Pulmonary lymph node (tissue), 1 donor: Measurements from ENCODE around the gene GIMAP6.

- PRO-cap = no peak
These were observed 91.3 kb downstream of the ZNF777 start for GRCh38 chr7:149369568-149370052.

GRCh38 chr7:149375600-149376128 lies 85.2 kb downstream of the ZNF777 start:
- PRO-cap = no peak

- PRO-cap = no peak
These were observed 48.8 kb upstream of the ZNF746 start for GRCh38 chr7:149546369-149546809.

DNA sequence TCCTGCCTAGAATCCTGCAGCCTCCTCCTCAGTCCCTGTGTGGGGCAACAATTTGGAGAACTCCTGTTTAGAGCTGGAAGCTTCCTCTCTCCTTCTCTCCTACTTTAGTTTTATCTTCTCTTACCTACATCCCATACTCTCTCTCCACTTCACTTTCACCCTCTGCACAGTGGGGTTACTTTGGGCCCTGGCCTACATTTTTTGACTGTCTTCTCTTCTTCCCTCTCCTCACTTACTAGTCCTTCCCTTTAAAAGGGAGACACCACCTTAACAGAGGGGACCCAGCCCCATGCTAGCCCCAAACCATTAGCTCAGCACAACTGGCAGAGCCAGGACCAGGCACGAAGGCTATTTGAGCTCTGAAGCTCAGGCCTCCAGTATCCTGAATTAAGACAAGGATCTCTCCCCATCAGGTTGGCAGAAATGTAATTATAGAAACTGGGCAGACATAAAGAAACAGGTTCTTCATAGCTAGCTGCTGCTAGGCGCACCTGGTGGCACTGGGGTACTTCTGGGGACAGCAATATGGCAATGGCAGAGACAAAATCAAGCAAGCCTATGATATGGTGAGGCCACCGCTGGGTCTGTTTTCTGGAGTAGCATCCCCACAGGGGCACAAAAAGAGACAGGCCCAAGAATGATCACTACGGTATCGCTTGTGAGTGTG lies 100.4 kb upstream of the KRBA1 start:
- PRO-cap = no peak

- PRO-cap = no peak
These were observed 93.6 kb upstream of the KRBA1 start for GRCh38 chr7:149620902-149621713.

GRCh38 chr7:149686263-149686819 lies 28.4 kb upstream of the KRBA1 start:
- PRO-cap = no peak

- PRO-cap = unidirectional peak, minus-strand start at chr7:149870086
These were observed 3.7 kb upstream of the ATP6V0E2 start for GRCh38 chr7:149869895-149870613.

- PRO-cap = no peak
These were observed 10.2 kb downstream of the ATP6V0E2 start for GRCh38 chr7:149883769-149884478.

- PRO-cap = no peak
These were observed 103.3 kb upstream of the LRRC61 start for GRCh38 chr7:150219784-150220414.

GRCh38 chr7:150321961-150322811 lies 969 bp upstream of the LRRC61 start:
- PRO-cap = no peak

DNA sequence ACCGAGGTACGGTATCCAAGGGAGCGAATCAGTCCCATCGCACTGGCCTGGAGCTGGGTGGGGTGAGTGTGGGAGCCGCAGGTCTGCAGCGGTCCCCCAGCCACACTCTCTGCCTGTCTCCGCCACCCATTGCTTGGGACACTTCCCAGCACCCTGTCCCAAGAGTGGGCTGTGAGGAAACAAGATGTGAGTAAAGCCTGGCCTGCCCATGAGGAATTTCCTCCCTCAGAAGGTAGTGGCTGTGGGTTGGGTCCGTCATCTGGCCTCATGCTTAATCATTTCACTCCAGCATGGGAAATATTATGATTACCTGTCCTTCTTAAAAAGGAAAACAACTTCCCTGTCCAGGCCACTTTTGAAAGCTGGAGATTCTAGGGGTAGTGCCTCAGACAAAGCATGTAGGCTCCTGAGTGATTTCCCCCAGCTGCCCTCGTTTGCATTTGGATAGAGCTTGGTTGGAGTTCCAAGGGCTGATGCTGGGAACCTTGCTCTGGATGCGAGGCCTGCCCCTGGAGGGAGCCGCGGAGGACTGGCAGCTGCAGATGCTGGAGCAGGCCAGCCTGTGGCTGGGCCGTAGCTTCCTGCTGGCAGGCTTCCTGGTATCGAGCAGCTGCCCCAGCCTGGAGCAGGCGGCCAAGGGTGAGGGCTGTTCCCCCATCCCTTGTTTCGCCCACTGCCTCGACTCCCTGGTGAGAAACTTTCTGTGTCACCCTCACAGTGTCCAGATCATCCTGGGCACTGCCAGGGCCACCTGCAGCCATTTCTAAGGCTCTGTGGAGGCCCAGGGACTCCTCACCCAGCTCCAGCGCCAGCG lies 6.3 kb upstream of the ACTR3C start:
- PRO-cap = no peak

DNA sequence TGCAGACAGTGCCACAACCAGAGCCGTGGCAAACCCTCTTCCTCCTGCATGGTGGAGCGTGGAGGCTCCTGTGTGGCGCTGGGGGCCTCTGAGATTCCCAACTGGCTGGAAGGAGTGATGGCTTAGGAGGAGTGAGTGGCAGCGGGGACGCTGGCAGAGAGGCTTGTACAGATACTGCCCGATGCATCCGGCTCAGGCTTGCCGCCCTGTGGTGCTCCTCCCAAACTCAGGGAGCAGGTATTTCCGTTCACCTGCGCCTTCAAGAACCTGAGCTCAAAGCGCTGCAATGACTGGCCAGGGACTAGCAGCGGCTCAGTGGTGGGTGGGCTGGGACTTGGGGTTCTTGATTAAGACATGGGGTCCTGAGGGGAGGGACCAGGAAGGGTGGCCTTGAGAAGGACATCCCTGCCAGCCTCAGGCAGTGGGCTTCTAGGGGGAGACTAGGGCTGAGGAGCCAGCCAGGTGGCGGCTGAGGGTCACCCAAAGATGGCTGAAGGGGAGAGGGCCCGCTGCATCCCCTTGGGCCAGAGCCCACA lies 3.0 kb downstream of the ZNF775 start:
- PRO-cap = no peak

GRCh38 chr7:150403428-150404561 lies 1.7 kb upstream of the ENSG00000284691 start:
- PRO-cap = unidirectional peak, plus-strand start at chr7:150404362

DNA sequence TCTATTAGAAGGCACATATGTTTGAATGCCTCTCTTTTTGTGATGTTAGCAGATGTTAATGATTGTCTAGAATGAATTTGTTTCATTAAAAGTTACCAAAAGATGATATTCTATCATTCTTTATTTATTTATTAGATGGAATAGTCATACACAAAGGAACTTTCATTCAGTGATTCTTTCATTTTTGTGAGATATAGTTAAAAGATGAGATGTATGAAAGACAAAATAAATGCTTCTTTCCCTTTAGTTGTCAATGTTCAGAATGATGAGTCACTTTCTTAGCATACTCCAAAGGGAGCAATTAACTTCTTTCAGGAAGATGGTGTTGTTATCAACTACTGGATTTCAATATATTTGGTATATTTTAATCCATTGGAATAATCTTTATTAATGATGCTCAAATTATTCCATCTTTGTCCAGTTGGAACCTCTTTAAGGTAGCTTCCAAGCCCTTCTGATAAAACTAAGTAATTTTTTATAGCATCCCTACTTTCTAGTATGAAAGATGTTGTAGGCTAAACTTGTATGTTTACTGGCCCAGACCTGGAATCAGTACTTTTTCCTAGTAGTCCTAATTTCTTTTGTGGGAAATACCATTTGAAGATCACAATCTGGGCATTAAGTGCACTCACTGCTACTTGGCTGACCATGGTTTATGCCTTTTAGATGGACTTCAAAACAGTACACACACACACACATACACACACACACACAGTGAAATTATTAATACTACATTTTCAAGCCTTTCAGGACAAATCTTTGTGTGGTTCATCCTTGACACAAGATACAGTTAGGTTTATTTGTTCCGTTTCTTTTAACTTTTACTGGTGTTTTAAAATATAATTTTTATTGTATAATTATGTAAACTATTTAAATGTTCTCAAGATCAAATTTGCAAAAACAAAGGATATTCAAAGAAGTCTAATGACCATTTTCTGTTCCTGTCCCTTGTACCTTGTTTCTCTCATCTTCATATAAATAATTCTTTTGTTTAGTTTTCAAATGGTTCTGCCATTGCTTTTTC lies 2.5 kb downstream of the GIMAP7 start:
- PRO-cap = bidirectional peak, plus-strand start at position 253 of the sequence, minus-strand start at position 252 of the sequence; bidirectional peak, plus-strand start at position 754 of the sequence, minus-strand start at position 650 of the sequence

DNA sequence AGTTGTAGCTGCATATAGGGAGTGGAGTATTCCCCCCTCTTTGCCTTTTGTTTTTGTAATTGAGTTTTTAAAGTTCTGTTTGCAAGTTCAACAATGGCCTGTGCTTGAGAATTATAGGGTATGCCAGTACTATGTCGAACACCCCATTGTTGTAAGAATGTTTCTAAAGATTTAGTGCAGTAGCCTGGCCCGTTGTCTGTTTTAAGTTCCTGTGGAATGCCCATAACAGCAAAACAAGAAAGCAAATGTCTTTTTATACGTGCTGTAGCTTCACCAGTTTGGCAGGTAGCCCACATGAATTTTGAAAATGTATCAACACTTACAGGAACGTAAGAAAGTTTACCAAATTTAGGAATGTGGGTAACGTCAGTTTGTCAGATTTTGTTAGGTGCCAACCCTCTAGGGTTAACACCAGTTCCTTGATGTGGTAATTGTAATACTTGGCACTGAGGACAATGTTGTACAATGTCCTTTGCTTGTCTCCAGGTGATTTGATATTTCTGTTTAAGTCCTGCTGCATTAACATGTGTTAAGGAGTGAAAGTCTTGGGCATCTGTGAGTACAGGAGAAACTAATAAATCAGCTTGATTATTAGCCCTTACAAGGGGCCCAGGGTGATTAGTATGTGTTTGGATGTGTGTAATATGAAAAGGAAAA lies 3.2 kb upstream of the GIMAP4 start:
- PRO-cap = bidirectional peak, plus-strand start at position 377 of the sequence, minus-strand start at position 211 of the sequence

DNA sequence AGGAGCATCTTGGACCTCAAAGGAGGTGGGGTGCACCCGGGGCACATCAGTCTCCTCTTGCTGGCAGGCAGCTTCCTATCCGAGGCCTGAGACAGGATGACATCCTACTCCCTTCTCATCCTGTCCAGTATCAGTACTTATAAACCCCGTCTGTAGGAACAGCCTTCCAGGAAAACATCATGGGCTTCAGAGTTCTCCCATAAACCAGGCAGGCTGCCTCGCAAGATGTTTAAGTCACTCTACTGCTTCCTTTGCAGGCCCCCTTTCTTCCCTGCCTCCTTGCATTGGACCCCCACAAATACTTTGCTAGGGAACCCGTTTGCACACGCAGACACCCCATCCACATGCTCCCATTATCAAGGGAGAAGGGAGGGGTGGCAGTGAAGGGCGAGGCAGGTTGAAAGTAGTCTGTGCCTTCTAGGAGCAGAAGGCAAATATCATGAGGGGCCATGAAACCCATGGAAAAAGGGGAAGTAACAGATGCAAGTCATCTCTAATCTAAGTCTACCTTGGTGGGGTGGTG lies 5.7 kb downstream of the GIMAP6 start:
- PRO-cap = no peak

DNA sequence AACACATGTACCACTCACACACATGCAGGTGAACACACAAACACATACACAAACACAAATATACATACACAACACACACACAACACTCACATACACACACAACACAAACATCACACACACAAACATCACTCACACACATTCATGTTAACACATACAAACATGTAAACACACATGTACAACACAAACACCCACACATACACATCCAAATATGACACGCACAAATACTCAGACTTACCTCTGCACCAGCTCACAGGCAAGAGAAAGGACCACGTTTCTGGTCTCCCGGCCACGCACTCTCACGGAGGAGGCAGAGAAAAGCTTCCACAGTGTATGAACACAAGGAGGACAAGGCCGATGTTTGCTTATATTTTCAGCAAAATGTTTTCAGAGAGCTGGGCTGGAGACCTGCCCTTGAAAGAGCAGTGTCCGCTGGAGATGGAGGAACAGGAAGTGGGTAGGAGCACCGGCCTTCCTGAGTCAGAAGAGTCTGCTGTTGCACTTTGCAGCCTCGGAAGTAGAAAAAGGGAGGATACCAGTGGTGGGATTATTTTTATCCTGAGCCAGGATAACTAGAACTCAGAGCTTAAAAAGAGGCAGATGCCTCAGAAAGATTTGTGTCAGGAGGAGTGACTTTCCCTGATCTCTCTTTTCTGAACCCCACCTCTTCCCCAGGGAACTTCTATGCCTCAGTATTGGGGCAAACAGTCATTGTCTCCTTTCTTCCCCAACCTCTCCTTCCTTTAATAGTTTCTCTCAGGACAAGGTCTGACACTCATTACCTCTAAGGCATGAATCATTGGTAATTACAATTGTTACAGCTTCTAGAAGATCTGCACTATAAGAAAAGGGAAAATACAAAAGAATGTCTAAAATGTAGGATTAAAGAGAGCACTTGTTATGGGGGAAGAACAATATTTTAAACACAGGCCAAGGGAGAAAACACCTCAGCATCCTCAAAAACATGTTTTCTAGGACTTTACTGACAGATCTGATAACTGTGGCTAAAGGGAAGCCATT lies at the start of gene GIMAP6:
Gene GIMAP6 (minus strand): TSS at position 452 of the 1,017 bp plus-strand sequence.
- PRO-cap = no peak

- PRO-cap = no peak
These were observed 8.9 kb upstream of the GIMAP2 start for GRCh38 chr7:150676653-150677048.

GRCh38 chr7:150721923-150722420 lies 5.6 kb downstream of the GIMAP1 start:
- PRO-cap = no peak

- PRO-cap = no peak
These were observed 5.2 kb upstream of the GIMAP5 start for GRCh38 chr7:150732000-150732389.